Measurements from ENCODE around the genes TMEM241 and RIOK3.

GRCh38 chr18:23265418-23265748 is 130.1 kb downstream of the CABLES1 start:
- PRO-cap: no peak

- PRO-cap: no peak
These were observed 107.3 kb downstream of the TMEM241 start for GRCh38 chr18:23330448-23330794.

DNA sequence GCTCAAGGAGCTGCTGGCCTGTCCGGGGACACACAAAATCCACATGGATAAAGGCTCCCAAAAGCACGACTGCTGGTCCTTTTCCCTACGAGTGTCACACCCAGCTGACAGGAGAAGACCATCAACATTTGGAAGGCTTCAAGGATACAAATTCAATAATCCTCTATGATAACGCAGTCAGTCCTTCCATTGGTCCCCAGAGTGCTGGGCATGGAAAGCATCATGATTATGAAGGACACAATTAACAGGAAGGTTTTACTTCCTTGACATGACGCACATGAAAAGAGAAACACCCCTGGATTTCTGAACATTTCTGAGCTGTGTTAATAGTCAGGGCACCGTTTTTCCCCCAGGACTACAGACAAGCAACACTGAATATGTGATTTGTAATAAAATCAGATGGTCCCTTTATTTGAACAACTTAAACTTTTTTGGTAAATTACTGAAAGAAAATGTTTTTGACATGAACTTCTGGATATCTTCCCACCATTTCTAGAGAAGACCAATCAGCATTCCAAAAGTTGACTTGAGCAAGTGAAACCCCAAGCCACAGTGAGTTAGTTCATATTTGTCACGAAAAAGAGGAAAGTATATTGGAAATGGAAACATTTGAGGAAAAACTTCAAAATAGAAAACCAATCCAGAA is 67.3 kb downstream of the TMEM241 start:
- PRO-cap: no peak

- PRO-cap: unidirectional peak, minus-strand start at chr18:23423233
These were observed 14.9 kb downstream of the TMEM241 start for GRCh38 chr18:23422575-23423513.

GRCh38 chr18:23437208-23438205 is at the start of gene TMEM241:
Gene TMEM241 (minus strand): TSS chr18:23437961.
- PRO-cap: unidirectional peak, minus-strand start at chr18:23437921

DNA sequence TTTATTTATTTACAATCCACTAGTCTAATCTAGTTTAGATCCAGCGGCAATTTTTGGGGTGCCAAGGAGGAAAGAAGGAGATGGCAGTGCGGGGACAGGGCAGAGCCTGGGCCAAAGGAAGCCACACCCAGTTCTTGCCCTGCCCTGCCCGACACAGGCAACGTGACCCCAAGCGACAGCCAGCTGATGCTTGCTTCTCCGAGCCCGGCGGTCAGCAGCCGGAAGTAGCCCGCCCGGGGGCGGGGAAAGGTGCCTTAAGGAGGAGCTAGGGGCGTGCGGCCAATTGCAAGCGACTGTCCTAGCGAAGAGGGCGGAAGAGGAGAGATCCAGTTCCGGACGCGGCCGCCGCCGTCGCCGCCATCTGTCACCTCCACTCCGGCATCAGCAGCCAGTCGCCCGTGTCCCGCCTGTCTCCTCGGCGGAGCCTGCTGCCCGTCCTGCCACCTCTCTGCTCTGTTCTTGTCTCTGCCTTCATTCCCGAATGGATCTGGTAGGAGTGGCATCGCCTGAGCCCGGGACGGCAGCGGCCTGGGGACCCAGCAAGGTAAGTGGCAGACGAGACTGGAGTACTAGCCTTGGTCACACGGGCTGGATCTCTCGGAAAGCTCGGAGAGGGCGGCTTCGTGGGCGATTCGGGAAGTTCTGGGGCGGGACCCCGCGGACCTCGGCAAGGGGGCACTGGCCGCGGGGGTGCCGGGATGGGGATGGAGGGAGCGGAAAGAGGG is at the start of gene RIOK3:
TSS of gene RIOK3 (plus strand) at position 329 of the 725 bp plus-strand sequence.
- PRO-cap: bidirectional peak, plus-strand start at position 364 of the sequence, minus-strand start at position 188 of the sequence

GRCh38 chr18:23502588-23502793 is 820 bp upstream of the RMC1 start:
- PRO-cap: no peak

- PRO-cap: no peak
These were observed 18.5 kb downstream of the RMC1 start for GRCh38 chr18:23521642-23522381.

GRCh38 chr18:23528539-23529739 is 25.6 kb downstream of the RMC1 start:
- PRO-cap: no peak

- PRO-cap: no peak
These were observed 32.0 kb downstream of the RMC1 start for GRCh38 chr18:23535362-23535703.

GRCh38 chr18:23585186-23585905 is 960 bp downstream of the NPC1 start:
- PRO-cap: no peak

DNA sequence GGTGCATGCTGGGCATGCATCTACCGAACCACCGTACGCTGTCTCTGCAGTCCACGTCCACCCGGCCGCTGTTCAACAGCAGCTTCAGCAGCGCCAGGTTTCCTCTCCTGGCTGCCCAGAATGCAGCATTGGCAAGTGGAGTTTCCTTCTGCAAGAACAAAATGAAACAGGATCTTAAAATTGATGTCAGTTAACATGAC is 13.8 kb downstream of the ANKRD29 start:
- PRO-cap: no peak

GRCh38 chr18:23663390-23663666 is 617 bp upstream of the ANKRD29 start:
- PRO-cap: no peak

GRCh38 chr18:23825978-23826699 is 136.9 kb downstream of the LAMA3 start:
- PRO-cap: no peak

GRCh38 chr18:23881625-23882116 is 132.9 kb upstream of the TTC39C start:
- PRO-cap: no peak

DNA sequence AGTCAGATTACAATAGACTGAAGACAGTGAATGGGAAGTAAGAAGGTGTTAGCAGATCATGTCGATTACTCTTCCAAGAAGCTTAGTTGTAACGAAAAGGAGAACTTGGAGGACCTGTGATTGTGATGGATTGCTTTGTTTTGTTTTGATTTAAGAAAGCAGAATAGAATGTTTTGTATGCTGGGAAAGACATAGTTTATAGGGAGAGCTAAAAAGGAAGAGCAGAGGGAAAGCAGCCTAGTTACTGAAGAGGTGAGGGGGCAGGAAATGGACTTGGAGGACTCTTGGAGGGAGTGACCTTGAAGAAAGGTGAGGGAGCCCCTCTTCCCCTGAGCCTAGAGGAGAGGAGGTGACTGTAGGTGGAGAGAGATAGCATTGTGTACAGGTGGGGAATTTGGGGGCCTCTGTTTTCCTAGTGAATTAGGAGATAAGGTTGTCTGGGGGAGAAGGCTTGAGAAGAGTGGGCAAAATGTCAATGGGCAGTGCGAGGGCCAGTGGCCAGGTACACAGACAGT is 49.1 kb upstream of the TTC39C start:
- PRO-cap: no peak

DNA sequence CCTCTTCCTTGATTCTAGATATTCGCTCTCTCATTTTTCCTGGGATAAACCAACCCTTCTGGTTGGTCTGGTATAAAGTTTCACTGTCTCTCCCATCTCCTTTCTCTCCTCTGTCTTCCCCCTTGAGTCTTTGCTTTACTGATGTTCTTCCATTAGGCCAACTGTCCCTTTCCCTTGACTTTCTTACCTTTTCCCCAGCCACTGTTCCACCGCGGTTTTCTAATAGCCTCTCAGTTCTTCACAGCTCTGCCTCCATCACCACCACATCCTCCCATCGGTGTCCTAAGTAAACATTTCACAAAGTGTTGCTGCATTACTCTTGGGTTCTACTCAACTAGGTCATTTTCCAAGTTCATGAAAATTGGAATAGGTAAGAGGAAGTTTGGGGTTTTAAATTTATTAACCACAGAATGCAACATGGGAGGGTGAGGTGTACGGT is 13.2 kb upstream of the TTC39C start:
- PRO-cap: no peak

- PRO-cap: no peak
These were observed 2.1 kb downstream of the TTC39C start for GRCh38 chr18:24016679-24017078.

DNA sequence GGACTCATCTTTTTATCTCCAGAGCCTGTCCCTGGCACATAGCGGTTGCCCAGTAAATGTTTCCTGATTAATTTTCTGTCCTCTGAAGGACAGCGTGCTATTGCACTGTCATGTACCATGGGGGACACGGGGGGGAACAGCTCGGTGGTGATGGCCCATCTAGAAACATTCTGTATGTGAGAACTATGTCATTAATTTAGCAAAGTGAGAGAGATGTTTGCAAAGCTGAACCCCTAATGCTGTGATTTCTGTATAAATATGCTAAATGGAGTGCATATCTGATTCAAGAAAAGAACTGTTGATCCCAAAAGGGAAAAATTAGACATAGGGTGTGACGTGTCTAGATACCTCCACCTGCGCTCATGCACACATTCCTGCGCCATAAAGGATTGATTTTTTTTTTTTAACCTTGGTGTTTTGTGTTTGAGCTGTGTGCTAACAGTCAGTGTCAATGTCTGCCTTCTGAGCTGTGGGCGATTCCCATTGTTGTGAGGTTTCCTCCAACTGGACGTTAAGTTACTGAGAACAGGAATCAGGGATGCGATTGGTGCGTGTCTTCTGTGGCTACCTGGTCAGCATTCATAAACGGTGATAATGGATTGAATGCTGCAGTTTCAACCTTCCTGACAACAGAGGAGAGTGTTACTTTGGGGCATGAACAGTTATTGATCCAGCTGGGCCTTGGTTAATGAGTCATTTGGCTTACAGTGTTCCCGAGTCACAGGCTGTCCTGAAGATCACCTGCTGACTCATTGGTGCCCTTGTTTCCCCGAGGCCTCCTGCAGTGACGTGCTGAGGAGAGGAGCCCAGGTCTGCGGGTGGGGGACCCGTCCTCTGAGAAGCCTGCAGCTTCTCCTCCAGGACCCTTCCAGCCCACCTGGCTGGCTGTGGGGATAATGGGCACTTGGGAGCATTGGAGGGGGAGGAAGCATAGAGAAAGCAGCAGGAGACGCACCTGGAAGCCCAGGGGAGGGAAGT is 26.0 kb upstream of the CABYR start:
- PRO-cap: no peak

- PRO-cap: no peak
These were observed 126.9 kb downstream of the OSBPL1A start for GRCh38 chr18:24270733-24271107.

All from SP-49 (cell line).